GM19240 (cell line): ENCODE results near the gene IQGAP1.

- RRBS: 96% methylated on average over 9 of the region's 45 CpGs
These were observed 35.0 kb downstream of the IDH2 start for GRCh38 chr15:90067172-90067748.

DNA sequence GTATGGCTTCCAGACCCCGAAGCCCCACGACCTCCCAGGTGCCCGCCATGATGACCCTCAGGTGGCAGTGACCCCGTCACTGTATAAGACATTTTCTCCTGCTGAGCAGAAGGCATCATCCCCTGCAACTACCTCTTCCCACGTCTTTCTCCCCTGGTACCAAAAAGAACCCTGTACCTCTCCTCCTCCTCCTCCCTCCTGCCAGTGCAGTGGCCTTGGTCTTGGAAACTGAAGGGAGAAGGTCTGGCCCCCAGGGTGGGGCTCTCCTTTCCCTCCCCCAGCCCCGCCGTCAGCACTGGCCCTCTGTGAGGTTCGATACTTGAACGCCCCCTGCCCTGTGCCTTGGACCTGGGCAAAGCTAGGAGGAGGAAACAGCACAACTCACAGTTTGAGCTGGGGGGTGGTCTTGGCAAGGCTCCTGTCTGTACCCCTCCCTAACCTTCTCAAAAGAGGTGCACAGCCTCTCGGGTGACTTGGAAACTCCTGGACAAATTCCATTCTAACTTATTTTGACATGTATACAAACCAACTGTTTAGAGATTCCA lies 20.6 kb downstream of the IDH2 start:
- RRBS: no CpG with 5 or more reads among the region's 10 CpGs

DNA sequence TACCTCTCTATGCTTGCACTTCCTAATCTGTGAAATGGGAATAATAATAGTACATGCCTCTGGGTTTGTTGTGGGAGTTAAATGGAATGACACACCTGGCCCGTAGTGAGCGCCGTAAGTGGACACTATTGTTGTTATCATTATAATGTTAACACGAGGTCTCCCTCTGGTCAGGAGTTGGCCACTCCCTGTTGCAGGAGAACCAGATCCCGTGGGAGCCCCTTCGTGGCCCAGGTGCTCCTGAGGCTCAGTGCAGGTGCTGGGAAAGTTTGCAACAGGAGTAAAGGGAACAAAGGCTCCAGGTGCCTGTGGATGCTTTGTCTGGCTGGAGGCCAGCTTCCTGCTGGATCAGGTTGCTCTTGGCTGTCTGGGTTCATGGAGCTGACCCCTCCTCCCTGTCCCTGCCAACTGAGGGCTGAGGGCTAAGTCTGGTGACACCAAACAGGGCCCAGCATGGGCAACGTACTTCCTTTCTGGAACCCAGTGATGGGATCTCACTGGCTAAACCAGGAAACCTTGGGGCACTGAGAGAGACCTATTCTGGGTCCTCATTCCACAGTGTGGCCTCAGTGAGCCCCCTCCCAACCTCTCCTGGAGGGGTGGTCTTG lies 40.0 kb upstream of the SEMA4B start:
- RRBS: no CpG with 5 or more reads among the region's 7 CpGs

GRCh38 chr15:90221236-90221850 lies 12.4 kb downstream of the CIB1 start:
- RRBS: no CpG with 5 or more reads among the region's 13 CpGs

GRCh38 chr15:90230801-90231784 lies 2.6 kb downstream of the CIB1 start:
- RRBS: no CpG with 5 or more reads among the region's 27 CpGs

DNA sequence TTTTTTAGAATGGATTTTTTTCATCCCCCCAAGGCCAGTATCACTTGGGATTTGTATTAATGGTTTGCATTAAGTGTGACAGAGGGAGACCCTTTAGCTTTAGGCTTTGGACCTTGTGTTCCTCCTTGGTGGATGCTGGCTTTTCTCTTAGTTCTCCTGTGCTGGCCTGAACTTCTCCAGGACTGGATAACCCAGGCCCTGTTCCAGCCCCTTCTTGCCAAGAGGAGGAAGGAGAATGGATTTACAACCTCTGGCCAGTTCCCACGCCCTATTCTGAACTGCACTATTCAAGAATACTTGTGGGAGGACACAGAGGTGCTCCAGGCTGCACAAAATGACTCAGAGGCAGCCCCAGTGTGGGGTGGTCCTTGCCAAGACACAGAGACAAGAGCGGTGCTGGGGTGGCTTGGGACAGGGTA lies 36.5 kb upstream of the ZNF774 start:
- RRBS: no CpG with 5 or more reads among the region's 2 CpGs

DNA sequence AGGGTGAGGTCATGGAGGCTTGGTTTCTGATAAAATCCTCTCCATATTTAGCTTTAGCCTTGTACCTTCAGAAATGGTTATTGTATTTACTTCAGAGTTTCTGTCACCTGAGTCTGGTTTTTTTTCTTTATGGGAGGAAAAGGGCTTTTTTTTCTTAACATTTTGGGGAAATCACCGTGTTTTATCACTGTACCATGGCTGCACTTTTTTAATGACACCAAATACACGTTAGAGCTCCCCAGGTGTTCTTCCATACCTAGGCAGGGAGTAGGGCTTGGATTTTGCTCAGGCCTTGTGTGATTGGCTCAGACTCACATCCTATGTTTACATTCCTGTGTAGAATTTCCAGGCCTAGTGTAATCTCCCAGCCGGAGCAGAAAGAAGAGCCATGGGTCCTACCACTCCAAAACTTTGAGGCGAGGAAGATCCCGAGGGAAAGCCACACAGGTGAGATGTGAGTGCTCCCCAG lies 6.5 kb downstream of the ZNF774 start:
- RRBS: no CpG with 5 or more reads among the region's 5 CpGs

- RRBS: 3% methylated on average over 17 of the region's 41 CpGs
These were observed at the start of gene IQGAP1 for GRCh38 chr15:90388084-90388423. Gene IQGAP1 (plus strand): TSS chr15:90388242.

- RRBS: no CpG with 5 or more reads among the region's 3 CpGs
These were observed 24.5 kb downstream of the IQGAP1 start for GRCh38 chr15:90412321-90413161.

- RRBS: no CpG with 5 or more reads among the region's 5 CpGs
These were observed 25.9 kb downstream of the IQGAP1 start for GRCh38 chr15:90413835-90414434.

- RRBS: 5% methylated on average over 9 of the region's 27 CpGs
These were observed 420 bp upstream of the CRTC3 start for GRCh38 chr15:90529271-90529734.

DNA sequence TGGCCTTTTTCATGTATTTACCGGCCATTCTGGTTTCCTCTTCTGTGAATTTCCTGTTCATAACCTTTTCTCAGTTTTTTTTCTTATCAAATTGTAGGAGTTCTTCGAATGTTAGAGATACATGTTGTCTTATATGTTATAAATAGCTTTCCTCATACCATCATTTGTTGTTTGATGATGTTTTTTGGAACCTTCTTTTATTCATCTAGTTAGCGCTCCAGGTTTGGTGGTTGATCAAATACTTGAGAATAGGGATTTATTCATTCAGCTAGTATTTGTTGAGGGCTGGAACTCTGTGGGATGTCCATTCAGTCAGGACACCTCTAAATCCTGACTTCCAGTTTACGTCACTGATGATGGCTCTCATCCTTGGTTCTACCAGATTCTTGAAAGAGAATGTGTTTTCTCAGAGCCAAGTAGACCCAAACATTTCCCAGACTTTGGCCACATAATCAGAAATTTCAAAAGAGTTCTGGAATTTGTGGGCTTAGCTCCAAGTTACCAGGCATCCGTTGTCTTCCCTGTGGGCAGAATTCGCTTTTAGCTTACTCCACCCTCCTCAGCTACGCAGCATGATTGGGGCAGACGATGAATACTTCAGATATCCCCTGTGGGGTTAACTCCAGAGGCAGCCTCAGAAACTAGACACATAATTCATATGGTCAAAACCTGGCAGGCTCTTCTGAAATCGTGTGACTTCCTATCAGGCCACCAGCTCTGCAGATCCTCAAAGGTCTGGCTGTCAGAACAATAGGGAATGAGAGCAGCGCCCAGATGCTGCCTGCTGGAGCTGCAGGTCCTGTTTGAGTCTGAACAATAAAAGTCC lies 30.4 kb downstream of the CRTC3 start:
- RRBS: no CpG with 5 or more reads among the region's 10 CpGs

GRCh38 chr15:90564023-90564700 lies 34.4 kb downstream of the CRTC3 start:
- RRBS: no CpG with 5 or more reads among the region's 5 CpGs

- RRBS: no CpG with 5 or more reads among the region's 6 CpGs
These were observed 41.4 kb downstream of the CRTC3 start for GRCh38 chr15:90570970-90571623.

GRCh38 chr15:90581105-90581379 lies 51.3 kb downstream of the CRTC3 start:
- RRBS: no CpG with 5 or more reads among the region's 2 CpGs

DNA sequence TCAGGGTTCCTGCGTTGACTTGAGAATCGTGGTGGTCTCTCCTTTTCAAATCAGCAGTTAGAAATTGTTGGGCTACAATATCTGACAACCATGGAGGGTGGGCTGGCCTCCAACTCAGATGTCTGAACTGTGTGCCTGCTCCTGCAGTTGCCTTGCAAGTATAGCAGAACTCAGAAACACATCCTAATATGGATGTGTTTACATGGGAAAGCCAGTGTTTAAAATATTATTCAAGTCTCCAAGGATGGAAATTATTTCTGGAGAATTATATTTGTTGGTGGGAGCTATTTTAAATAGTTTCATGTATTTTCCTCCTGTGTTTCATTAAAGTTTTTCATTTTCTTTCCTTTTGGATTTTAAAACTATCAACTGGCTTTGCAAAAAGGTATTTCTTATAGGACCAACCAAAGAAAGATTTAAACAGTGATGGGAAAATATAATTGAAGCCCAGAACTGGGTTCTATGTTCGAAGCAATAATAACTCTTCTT lies 80.2 kb downstream of the CRTC3 start:
- RRBS: no CpG with 5 or more reads among the region's 3 CpGs

- RRBS: no CpG with 5 or more reads among the region's 8 CpGs
These were observed 87.8 kb downstream of the CRTC3 start for GRCh38 chr15:90617459-90618000.

DNA sequence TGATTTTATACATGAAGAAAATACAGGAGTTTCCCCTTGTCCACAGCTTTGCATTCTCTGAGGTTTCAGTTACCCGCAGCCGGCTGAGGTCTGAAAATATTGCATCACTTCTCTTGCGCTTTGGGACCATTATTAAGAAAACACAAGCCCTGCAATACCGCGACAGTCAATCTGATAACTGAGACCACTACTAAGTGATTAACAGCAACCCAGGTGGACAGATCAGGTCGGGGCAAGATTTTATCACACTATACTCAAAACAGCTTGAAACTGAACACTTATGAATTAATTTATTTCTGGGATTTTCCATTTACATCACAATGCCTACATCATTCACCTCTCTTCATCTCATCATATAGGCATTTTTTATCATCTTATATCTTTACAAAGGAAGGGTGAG lies 33.1 kb downstream of the BLM start:
- RRBS: no CpG with 5 or more reads among the region's 6 CpGs

DNA sequence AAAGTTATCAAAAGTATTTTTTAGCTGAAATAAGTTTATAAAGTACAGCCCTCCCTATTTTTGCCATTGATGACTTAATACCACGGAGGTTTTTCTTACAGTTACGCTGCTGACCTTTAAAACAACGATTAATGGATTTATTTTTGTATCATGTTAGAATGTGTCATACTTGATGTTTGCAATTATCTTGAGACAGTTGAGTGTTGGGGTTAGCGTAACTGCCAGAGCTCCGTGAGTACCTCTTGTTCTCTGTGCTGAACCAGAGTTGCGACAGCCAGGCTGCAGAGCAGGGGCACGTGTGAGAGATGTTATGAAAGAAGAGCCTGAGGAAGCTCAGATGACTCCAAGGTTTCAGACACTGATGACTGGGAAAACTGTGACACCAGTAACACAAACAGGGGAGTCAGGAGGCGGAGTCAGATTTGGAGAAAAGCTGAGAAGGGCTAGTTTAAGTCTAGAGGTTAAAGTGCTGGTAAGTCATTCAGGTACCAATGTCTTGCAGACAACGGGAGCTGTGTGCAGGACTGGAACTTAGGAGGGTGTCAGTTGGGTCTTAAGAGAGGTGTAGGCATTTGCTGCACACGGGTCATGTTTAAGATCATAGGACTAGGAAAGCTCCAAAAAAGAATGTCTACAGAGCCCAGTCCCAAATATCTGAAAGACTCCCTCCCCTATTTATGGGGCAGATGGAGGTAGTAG lies 45.0 kb downstream of the BLM start:
- RRBS: no CpG with 5 or more reads among the region's 10 CpGs